ENCODE results near the genes MAPKAPK3, DOCK3, RAD54L2 and ABHD14B.

- PRO-cap, 2 experiments: peak in 2 of 2 experiments; most common plus-strand start chr3:50617131 (in 2); most common minus-strand start chr3:50616906 (in 2)
Measured at GRCh38 chr3:50616356-50617272, at the start of gene MAPKAPK3. MAPKAPK3 (plus strand) TSS chr3:50617151.

DNA sequence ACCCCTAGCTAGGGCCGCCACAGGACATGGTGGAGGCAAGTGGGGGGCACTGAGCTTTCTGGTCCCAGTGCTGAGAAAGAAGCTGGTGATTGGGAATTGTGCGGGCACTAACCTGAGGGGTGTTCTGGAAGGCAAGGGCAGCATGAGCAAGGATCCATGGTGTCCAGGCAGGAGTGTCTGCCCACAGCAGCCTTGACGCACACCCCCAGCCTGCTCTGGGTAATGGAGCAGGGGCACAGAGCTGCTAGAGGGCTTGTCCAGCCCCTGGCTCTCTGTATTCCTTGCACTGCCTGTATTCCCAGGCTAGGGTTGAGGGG lies 21.3 kb downstream of the MAPKAPK3 start:
- PRO-cap, 2 experiments: no peak in any of the 2 experiments

DNA sequence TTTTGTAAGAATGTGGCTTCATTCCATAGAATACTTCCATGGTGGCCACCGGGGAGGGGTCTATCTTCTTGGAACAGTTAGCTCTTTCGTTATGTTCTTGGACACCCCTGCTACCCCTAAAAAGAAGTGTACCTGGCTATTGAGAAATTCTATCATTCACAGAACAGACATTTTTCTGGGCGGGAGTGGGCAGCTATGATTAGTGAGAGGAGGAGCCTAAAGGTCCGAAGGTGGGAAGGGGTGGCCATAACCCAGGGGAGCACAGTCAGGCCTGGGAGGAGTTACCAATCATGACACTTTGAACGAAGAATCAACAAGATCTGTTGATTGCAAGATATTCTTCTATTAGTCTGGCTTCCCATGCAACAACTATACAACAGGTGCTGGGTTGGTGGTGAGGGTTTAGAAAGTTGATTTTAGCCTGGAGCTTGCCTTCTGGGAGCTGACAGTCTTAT lies 1.3 kb upstream of the DOCK3 start:
- PRO-cap, 2 experiments: no peak in any of the 2 experiments

DNA sequence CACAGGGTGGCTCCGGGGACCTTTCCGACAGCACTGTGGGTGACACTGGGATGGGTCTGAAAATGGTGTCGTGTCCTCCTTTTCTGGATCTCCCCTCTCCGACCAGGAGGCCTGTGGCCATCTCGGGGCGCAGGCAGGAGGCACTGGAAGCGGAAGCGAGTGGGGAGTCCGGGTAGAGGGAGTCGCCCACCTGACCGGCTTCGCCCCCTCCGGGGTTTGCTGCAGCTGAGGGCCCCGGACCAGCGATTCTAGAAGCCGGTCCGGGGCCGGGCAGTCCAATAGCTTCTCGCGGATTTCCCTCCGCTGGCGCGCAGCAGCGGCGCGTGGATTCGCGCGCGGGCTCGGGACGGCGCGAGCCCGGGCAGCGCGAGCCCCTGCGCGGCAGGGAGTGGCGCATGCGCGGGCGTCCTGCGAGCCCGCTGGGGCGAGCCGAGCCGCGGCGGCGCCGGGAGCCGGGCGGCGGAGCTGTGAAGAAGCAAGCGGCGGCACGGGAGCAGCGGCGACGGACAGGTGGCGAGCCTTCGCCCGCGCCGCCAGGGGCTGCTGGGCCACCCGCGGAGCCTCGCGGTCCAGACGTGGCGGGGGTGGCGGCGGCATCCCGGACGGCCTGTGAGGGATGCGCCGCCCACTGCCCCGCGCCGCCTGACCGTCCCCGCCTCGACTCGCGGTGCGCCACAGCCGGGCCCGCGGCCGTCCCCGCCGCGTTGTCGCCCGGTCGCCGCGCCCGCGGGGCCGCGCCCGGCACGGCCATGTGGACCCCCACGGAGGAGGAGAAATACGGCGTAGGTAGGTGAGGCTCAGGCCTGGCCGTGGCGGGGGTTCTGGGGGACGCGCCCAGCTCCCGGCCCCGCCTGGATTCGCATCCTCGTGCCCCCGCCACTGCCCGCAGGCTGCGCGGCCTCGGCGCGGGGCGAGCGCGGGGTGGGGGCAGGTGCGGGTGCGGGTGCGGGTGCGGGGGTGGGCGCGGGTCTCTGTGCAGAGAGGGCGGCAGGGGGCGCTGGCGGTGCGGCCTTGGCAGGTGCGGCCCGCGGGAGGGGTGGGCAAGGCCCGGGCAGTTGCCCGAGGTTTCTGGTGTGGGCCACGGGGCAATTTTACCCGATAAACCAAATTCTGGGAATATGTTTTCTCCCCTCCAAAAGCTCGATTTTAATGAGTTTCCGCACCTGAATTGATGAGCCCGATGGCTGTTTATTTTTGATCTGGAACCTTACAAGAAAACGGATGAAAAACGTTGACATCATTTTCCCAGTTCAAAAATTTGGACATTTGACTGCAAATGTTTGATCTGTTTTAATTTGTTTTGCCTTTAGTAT lies at the start of gene DOCK3:
Gene DOCK3, plus strand, starts transcription at position 413 of the 1,313 bp plus-strand sequence.
- PRO-cap, 2 experiments: peak in 2 of 2 experiments; most common plus-strand start position 445 of the sequence (in 1); most common minus-strand start position 390 of the sequence (in 2)

DNA sequence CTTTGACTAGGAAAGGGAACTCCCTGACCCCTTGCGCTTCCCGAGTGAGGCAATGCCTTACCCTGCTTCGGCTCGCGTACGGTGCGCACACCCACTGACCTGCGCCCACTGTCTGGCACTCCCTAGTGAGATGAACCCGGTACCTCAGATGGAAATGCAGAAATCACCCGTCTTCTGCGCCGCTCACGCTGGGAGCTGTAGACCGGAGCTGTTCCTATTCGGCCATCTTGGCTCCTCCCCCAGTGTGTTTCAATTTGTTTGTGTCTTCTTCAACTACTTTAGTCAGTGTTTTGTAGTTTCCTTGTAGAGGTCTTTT lies 304.2 kb downstream of the DOCK3 start:
- PRO-cap, 2 experiments: no peak in any of the 2 experiments

DNA sequence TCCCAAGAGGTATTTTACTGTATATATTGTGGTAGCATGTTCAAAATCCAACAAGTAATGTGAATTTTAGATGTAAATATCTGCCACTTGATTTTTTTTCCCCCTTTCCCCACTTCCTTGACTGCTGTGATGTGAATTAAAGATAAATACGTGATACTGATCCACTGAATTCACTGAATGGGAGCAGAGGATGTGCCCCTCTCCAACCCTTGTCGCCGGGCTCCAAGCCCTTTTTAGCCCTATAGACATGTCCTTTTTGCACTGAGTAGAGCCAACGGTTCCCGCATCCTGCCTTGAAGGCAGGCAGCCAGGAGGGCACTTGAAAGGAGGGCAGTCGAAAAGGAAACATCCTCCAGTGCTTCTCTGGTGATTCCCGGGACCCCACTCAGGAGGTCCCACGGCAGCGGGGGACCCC lies 1.0 kb upstream of the MANF start:
- PRO-cap, 2 experiments: no peak in any of the 2 experiments

DNA sequence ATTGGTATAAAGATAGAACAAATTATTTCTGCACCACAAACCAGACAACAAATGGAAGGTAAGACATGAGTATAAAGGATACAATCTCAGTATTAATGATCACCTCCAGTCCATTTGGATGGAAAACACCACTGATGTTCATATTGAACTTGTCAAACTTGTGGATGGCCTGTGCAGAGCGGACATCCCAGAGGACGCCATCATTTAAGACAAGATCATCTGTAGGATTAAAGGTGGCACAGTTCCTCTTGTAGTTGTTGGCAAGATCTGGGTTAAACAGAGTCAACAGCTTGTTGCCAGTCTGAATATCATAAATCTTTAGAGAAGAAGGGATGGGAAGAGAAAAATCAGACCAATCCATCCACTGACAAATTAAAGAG lies 23.4 kb downstream of the RBM15B start:
- PRO-cap, 2 experiments: no peak in any of the 2 experiments

DNA sequence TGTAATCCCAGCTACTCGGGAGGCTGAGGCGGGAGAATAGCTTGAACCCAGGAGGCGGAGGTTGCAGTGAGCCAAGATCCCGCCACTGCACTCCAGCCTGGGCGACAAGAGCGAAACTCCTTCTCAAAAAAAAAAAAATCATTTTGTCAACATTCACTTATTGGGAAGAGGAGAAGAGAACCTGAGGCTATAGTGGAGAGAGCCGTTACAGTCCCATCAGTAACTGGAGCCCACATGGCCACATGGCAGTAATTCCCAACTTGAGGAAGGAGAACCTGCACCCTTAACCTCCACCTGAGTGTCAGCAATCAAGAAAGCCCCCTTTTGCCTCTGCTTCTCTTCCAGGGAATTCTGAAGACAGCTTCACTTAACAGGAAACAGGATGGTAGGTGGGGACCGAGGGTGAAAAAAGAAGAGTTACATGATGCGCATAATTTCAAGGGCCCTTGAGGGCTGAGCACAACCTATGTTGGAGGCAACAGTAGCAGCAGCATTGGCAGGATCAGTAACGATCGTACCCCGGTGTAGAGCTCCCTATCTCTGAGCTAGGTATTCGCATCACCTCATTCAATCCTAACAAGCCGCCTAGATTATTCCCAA lies 599 bp upstream of the RAD54L2 start:
- PRO-cap, 2 experiments: no peak in any of the 2 experiments

DNA sequence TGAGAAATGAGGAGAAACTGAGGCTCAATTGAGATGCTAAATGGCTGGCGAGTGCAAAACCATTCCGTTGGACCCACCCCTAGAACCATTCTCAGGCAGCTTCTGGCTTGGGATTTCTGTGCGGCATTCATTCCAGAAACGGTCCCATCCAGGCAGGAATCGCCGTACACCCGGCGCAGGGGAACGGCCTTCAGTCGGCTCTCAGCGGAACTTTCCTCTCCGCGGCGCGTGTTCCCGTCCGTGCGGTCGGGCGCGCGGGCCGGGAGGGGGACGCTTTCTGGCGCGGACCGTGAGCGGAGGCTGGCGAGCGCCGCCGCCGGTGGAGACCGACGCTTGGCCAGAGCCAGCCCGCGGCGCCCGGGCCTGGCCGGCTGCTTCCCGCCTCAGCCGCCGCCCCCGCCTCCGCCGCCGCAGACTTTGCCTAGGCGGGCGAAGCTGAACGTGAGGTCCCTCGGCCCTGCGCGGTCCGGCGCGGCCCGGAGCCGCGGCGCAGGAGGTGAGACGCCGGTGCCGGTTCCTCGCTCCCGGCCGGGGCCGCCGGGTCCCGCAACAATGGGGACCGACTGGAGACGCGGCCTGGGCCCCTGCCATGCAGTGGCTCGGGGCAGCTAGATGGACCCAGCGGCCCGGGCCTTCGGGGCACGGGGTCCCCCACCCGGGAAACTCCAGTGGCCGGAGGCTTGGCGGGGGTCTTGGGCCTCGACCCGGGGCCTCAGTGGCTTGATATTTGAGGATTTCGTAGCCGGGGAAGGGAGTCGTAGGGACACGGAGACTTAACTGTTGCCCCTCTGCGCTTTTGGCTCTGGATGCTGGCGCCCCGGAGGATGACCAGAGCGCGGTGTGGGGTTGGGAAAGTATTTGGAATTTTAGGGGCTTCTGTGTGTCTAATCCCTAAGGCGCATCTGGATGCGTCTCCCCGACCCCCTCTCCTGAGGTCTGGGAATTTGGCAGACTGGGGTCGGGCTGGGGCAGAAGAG lies at the start of gene RAD54L2:
Gene RAD54L2, plus strand, starts transcription at position 300 of the 977 bp plus-strand sequence.
- PRO-cap, 2 experiments: peak in 2 of 2 experiments; most common plus-strand start position 292 of the sequence (in 2); most common minus-strand start position 203 of the sequence (in 2)

DNA sequence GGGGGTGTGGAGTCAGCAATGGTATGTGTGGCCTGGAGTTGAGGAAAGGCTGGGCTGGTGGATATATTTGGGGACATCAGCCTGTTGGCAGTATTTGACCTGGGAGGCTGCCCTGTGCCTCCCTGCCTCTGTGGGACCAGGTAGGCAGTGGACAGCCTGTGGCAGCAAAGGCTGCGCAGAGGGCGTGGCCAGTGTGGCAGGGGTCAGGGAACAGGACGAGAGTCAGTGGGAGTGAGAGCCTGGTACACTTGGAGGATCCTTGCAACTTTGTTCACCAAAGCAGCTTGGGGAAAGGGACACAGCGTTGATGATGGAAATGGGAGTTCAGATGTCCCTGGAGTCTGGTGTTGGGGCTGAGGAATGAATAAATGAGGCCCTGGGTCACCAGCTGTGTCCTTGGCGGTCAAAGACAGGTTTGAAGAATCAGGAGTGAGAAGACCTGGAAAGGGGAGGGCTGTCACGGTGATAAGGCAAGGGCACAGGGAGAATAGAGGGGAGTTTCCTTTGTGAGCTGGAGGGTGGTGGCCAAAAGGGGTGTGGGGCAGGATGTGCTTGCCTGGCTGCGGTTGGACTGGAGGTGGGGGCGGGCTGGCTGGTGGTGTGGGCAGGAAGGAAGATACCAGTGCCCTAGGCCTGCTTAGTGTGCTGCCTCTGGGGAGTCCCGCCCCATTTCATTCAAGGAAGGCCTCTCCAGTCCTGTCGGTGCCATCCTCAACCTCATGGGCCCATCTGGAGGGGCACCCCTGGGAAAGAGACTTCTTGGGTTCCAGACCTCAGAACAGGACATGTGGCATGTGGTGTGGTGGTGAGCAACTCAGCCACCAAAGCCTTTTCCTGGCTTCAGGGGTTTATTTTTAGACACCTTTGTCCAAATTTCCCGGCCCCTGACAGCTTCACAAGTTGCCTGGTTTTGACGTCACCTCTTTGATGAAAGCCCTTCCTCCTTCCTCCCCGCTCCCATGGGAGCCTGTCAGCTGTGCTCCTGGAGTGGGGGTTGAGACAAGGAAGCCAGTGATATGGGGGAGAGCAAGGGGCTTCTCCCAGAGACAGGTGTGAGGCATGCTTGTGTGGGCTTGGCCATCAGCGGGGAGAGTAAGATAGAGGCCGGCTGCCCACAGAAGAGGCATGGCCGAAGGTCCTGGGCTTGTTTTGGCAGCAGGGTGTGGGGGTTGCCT lies 15.4 kb downstream of the TEX264 start:
- PRO-cap, 2 experiments: peak in 1 of 2 experiments; most common plus-strand start position 1,020 of the sequence (in 1); most common minus-strand start position 796 of the sequence (in 1)

DNA sequence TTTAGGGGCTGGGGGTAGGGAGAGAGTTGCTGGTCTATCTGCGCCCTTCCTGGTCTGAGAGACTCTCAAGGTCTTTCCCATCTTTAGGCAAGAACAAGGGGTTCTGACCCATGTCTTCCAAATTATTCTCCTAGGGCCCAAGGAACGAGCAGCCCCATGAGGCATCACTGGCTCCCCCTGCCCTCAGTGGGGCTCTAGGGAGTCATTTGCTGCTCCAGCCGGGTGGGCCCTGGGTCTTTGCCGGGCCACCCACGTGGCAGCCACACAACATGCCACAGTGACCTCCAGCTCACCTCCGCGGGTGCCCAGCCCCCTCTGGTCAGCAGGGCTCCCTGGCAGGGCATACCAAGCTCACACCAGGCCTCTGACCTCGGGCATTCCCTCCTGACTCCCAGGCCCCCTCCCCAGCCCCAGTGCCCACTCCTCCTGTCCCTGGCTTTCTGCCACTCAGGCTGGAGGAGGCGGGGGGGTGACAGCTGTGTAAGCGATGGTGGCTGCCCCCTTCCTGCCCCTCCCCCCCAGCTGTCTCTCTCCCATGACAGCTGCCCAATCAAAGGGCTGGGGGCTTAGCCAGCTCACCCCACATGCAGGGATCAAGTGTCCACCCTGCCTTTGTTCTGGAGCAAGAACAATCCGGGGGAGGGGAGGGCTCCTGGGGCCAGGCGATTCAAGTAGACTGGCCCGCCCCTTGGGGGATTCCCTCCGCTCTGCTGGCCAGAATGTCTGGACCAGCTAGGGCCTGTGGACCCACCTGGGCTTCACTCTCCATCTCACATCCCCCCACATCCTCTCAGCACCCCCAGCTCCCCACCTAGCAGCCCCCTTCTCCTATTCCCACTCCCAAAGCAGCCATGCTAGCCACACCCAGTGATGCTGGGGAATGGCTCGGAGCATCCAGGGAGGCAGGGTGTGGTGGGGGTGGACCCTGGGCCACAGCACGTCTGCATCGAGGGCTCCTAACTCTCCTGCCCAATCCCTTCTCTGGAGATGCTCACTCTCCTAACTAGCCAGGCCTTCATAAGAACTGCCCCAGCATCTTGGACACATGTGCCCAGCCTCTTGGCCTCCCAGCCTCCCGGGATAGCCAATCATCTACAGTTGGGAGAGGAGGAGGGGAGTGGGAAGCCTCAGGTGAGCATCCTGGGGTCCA lies 3.1 kb downstream of the PCBP4 start:
- PRO-cap, 2 experiments: no peak in any of the 2 experiments

DNA sequence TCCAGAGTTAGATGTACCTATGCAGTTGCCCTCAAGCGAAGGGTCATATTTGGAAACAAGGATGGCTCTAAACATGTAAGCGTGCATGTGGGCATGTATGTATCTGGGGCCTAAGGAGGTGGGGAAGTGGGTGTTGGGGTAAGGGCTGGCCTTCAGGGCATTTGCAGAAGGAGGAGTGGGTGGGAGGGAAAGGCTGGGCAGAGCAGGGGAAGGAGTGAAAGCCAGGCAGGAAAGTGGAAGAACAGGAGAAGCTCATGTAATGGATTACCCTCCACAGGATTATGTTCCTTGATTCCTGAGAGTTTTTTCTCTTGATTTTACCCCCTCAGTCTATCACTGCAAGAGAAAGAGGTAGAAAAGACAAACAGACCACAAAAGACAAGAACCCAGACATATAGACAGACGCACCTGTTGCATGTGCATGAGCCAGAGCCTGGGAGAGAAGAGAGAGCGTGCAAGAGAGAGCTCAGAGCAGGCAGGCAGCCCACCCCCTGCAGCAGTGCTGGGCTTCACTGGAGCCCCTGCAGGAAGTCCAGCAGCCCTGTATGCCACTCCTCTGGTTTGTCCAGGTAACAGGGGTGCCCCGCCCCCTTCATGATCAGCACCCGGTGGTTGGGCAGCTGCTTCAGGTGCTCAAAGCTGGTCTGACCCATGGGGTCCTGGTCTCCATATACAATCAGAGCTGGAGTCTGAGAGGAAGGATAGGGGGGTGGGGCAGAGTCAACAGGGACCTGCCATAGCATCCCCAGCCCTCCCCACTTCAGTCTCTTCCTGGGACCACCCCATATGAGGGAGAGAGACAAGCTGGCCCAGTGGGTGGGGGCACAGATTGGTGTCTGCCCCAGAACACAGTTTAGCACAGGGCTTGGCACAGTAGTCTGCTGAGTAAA lies 1.9 kb upstream of the PCBP4 start:
- PRO-cap, 2 experiments: no peak in any of the 2 experiments

- PRO-cap, 2 experiments: peak in 2 of 2 experiments; most common plus-strand start chr3:51974111 (in 2); most common minus-strand start chr3:51974038 (in 2)
Measured at GRCh38 chr3:51973921-51974873, at the start of gene ABHD14B. ABHD14B (minus strand) TSS chr3:51974049.

DNA sequence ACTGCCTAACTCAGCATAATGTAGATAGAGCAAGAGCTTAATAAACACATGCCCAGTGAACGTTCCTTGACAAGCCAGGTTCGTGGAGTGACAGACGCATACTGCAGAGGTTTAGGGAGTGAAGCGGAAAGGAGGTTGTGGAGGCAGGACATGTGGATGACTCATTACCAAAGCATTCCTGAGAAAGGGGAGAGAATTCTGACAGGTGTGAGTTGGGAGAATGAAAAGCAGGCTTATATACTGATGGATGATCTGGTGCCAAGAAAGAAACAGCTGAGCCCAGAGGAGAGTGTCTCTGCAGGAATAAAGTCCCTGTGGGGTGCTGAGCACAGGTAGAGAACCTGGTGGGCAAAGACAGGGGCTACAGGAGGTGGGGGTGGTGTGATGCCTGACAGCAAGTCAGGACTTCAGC lies 2.3 kb upstream of the RPL29 start:
- PRO-cap, 2 experiments: no peak in any of the 2 experiments

DNA sequence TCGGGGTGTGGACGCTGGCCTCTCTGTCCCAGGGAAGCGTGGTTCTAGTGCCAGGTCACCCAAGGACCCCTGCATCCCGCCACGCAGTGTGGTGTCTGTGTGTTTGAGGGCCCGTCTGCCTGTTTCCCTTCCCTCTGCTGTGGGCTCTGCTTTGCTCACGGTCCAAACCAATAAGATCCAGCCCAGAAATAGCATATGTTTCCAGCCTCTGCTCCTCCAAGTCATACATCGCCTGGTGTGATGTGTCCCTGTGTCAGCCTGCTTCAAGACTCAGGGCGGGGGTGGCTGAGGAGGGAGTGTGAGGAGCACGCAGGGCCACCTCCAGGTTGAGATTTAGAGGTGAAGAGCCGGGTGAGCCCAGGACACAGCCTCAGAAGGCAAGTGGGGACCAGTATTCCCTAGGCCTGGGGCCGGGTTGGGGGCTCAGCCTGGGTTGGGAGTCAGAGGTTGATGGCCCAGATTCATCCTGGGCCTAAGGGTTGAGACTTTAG lies 21.9 kb upstream of the RPL29 start:
- PRO-cap, 2 experiments: no peak in any of the 2 experiments

DNA sequence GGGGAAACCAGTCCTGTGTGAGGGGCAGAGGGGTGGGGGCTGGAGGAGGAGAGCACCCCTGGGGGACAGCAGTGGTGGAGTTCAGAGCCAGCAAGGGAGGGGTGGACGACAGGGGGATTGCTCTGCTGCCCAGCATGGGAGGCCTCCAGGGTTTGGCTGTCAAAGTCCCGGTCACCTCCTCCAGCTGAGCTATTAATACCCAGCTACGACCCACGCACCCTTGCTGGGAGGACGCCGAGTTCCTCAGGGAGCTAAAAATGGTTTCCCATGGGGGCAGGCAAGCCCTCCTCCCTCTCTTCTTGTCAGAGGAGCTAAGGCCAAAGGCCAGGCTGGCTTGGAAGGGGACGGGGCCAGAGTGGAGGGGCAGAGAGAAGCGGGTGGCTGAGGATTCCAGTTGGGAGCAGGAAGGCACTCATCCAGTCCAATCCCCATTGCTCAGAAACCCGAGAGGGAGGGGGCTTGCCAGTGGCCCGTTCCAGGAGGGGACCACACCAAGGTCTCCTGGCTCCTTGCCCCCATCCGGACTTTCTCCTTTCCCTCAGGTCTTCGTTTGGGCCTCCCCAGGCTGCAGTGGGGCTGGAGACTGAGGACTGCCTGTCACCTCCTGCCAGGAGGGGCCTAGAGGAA lies 24.0 kb upstream of the RPL29 start:
- PRO-cap, 2 experiments: peak in 2 of 2 experiments; most common plus-strand start position 366 of the sequence (in 2); most common minus-strand start position 166 of the sequence (in 2)

DNA sequence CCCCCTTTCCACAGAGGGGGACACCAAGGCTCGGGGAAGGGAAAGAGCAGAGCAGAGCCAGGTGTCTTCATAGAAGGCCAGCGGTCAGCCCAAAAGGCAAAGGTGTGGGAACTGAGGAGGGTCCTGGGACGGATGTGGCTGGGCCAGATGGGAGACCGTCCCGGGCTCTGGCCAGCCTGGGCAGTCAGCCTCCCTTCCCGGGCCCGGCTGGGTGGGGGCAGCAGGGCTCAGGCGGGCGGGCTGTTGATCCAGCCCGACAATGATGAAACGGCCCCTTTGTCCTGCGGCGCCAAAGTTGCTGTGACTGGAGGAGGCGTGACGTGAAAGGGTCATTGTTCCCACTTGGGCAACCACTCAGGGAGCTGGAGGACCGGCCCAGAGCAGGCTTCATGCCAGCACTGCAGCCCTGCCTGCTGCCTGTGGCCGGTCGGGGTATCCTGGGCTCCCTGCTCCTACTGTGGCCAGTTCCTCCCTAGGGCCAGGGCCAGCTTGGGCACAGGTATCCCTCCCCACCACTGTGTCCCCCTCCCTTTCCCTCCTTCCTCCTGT lies 16.5 kb downstream of the DUSP7 start:
- PRO-cap, 2 experiments: peak in 2 of 2 experiments; most common plus-strand start position 398 of the sequence (in 2); most common minus-strand start position 261 of the sequence (in 2)

DNA sequence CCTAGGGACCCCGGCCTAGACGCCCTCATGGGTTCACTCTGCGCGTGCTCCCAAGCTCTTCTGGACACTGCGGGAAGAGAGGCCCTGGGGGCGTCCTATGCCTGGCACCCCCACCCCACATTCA lies 276 bp upstream of the DUSP7 start:
- PRO-cap, 2 experiments: no peak in any of the 2 experiments

GRCh38 chr3:52130960-52131426 lies 23.2 kb downstream of the POC1A start:
- PRO-cap, 2 experiments: no peak in any of the 2 experiments

DNA sequence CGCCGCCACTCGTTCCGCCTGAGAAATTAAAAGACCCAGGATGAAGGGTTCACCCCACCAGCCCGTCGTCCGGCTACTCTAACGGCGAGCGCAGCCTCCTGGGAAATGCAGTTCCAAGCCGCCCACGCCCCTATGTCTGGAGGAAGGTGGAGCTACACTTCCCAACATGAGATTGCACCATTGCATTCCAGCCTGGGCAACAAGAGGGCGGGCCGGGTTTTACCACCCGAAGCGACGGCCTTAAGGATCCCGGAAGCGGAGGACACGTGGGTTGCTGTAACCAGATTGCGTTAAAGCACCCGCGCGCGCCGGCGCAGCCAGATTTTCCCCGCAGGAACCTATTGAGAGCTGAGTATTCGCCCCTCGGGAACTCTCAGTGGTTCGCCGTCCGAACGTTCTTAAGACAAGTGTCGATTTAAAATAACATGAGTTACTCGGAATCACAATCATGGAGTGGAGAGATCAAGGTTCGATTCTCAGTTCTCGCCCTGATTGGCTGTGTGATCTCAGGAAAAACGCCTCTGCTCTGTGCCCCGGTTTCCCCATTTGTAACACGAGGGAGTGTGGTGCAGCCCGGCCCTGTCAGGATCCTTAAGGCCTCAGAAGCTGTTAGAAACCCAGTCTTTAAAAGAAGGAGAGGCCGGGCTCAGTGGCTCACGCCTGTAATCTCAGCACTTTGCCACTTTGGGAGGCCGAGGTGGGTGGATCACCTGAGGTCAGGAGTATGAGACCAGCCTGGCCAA lies 575 bp upstream of the POC1A start:
- PRO-cap, 2 experiments: peak in 2 of 2 experiments; most common plus-strand start position 320 of the sequence (in 2); most common minus-strand start position 80 of the sequence (in 2)